Metastatic Liver Carcinoma in the Adrenal Gland (tissue), 2 donors: ENCODE measurements around a stretch of chr7.

- PRO-cap, 2 experiments = no peak in any of the 2 experiments
Observed at GRCh38 chr7:76330375-76330690, 27.9 kb downstream of the HSPB1 start.

DNA sequence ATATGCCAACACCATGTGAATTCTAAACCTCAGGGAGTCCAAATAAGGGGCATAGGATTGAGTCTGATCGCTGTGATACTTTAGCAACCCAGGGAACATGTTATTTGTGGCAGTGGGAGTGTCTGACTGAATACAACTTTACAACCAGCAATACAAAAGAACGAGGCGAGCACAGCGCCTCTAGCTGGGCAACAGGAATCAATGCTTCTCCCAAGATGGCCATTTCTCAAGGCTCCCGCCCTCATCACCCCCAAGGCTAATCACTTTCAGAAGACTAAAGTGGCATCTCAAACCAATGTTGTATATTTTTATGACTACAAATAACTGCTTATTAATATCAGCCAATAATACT, 28.1 kb downstream of the YWHAG start:
- PRO-cap, 2 experiments = no peak in any of the 2 experiments

DNA sequence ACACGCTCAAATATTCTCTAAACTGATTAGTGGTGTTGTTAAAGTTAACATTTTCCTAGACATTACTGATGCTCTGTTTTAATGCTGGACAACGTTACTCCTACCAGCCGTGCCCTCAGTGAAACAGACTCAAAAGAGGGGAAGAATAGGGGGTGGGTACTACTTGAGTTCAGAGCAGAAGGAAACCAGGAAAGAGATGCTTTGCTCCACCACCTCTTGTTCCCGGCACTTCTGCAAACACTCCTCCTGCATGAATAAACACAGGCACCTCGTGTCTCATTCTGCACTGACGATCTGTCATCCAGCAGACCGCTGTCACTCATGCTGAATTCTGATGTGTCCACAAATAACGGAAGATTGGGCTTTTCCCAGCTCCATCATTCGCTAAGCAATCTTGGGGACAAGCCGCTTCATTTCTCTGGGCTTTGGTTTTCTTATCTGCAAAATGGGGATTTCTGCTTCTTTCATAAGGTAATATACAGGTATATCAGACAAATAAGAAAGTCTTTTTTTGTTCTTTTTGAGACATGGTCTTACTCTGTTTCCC, 26.7 kb downstream of the YWHAG start:
- PRO-cap, 2 experiments = no peak in any of the 2 experiments

GRCh38 chr7:76343083-76343794, 15.6 kb downstream of the YWHAG start:
- PRO-cap, 2 experiments = no peak in any of the 2 experiments

- PRO-cap, 2 experiments = no peak in any of the 2 experiments
Observed at GRCh38 chr7:76351911-76352590, 6.7 kb downstream of the YWHAG start.

DNA sequence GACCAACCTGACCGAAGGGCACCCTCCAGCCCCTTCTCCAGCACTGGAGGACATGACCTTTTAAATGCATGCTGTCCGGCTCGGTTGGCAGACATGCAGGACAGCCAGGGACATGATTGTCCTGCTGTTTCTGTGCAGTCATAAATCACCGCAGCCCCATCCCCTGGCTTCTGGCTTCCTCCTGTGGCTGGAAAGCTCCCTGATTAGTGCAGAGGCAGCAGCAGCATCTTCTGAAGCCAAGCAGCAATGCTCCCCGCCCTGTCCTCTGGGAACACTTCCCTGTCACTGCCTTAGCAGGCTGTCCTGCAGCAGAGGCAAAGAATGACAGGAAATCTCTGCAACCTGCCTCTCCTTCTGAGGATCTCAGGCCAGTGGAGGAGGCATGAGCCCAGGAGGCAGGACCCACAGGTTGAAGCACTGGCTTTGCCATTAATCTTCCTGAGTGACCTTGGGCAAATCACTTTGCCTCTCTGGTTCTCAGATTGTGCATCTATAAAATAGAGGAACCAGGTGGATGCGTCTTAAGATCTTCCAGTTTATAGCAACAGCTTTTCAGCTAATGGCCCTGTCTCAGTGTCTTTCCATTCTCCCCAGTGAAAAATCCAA, 7.2 kb upstream of the YWHAG start:
- PRO-cap, 2 experiments = no peak in any of the 2 experiments

- PRO-cap, 2 experiments = no peak in any of the 2 experiments
Observed at GRCh38 chr7:76388992-76389917, 20.2 kb downstream of the SSC4D start.

DNA sequence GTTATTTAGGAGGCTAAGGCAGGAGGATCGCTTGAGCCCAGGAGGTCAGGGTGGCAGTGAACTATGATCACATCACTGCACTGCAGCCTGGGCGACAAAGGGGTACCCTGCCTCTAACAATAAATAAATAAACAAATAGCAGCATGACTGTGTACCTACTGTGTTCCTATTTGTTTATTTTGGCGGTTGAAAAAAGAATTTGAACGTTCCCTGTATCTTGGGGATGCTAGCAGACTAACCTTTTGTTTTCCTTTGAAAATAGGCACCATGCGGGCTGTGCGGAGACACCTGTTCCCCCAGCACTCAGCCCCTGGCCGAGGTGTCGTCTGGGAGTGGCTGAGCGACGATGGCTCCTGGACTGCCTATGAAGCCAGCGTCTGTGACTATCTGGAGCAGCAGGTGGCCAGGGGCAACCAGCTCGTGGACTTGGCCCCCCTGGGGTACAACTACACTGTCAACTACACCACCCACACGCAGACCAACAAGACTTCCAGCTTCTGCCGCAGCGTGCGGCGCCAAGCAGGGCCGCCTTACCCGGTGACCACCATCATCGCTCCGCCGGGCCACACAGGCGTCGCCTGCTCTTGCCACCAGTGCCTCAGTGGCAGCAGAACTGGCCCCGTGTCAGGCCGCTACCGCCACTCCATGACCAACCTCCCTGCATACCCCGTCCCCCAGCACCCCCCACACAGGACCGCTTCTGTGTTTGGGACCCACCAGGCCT, 20.9 kb downstream of the DTX2 start:
- PRO-cap, 2 experiments = no peak in any of the 2 experiments

- PRO-cap, 2 experiments = no peak in any of the 2 experiments
Observed at GRCh38 chr7:76583825-76584490, 40.9 kb upstream of the SPDYE16 start.

GRCh38 chr7:76595834-76596465, 31.1 kb downstream of the POMZP3 start:
- PRO-cap, 2 experiments = no peak in any of the 2 experiments

- PRO-cap, 2 experiments = no peak in any of the 2 experiments
Observed at GRCh38 chr7:76605767-76606518, 21.1 kb downstream of the POMZP3 start.

DNA sequence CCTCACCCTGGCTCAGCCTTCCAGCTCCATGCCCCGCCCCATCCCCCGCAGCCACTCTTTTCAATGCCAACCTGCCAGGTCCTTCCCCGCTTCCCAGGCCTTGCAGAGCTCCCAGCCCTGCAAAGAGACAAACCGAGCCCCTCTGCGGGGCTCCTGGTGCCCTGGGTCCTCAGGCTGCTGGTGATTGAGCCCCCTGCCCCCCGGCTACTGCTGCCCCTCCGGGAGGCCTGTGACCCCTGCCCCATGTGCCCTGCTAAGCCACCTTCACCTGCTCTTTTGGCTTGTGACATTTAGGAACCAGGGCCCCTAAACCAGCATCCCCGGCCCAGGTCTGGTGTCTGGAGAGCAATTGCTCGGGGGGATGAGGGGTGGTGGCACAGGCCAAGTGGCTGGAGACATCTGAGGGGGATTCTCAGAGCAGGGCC, 25.7 kb downstream of the SPDYE17 start:
- PRO-cap, 2 experiments = peak in 2 of 2 experiments; most common plus-strand start position 130 of the sequence (in 2)

DNA sequence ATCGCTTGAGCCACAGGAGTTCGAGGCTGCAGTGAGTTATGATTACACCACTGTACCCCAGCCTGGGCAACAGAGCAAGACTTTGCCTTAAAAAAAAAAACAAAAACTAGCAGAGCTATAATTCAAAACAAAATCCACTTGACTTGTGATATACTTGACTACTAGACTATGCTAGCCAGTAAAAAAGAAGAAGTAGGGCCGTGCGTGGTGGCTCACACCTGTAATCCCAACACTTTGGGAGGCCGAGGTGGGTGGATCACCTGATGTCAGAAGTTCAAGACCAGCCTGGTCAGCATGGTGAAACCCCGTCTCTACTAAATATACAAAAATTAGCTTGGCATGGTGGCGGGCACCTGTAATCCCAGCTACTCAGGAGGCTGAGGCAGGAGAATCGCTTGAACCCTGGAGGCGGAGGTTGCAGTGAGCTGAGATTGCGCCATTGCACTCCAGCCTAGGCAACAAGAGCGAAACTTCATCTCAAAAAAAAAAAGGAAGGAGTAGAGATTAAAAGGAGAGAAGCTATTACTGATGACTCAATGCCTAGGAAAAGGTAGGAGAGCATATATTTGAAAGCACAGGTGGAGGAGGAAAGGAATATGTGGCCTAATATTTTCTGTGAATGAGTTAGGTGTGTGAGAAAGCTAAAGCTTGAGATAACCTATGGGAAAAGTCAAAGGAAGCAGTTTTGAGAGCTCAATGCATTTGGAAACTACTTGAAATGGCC, 26.0 kb upstream of the FGL2 start:
- PRO-cap, 2 experiments = no peak in any of the 2 experiments

DNA sequence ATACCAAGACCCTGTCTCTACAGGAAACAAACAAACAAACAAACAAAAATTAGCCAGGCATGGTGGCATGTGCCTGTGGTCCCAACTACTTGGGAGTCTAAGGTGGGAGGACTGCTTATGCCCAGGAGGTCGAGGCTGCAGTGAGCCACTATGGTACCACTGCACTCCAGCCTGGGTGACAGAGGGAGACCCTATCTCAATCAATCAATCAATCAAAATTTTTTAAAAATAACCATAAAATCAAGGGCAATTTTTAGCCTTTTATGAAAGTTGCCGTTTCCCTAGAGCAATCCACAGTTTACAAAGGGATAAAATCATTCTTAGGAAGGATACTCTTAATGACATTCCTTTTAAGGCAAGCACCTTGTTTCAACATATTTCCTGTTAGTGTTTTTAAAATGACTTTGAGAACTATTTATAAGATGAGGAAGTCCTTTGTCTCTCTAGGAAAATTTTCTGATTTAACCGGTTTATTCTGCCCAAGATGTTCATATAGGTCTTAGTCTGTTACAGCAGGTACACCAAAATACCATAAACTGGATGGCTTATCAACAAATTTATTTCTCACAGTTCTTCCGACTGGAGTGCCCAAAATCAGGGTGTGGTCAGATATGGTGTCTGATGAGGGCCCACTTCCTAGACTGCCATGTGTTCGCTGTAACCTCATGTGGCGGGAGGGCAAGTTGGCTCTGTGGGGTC, 78.0 kb downstream of the GSAP start:
- PRO-cap, 2 experiments = no peak in any of the 2 experiments

GRCh38 chr7:77619224-77619586, 77.1 kb upstream of the RSBN1L start:
- PRO-cap, 2 experiments = no peak in any of the 2 experiments

DNA sequence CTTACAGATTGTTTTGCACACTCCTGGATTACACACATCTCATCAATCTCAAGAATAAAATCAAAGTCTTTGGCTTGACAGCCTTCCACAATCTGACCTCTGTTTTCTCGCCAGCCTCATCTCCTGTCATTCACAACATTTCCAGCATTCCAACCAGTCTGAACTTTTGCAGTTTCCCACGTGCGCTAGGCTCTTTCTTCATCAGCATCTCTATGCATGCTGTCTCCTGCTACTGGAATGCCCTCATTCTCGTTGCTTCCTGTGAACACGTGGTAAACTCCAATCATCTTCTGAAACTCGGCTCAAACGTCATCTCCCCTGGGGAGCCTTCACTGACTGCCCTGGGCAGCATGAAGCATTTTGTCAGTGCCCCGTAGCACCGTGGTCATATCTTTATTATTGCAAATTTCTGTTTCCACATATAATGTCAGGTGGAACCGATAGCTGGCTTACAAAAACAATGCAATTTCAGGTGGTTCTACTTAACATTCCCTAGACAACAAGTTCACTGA, 12.2 kb upstream of the RSBN1L start:
- PRO-cap, 2 experiments = no peak in any of the 2 experiments

GRCh38 chr7:77740008-77740572, 43.8 kb downstream of the RSBN1L start:
- PRO-cap, 2 experiments = no peak in any of the 2 experiments

DNA sequence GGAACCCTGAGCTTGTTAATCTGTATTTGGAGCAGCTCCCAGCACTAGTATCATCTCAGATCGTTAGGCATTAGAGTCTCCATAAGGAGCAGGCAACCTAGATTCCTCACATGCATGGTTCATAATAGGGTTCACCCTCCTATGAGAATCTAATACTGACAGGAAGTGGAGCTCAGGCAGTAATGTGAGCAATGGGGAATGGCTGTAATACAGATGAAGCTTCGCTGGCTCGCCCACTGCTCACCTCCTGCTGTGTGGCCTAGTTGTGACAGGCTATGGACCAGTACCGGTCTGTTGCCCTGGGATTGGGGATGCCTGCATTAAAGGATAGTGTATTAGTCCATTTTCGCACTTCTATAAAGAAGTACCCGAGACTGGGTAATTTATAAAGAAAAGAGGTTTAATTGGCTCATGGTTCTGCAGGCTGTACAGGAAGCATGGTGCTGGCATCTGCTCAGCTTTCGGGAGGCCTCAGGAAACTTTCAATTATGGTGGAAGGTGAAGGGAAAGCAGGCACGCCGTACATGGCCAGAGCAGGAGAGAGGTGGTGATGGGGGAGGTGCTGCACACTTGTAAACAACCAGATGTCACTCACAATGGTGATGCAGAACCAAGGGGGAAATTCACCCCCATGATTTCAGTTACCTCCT, 49.7 kb downstream of the RSBN1L start:
- PRO-cap, 2 experiments = no peak in any of the 2 experiments

GRCh38 chr7:77766299-77766889, 31.8 kb downstream of the TMEM60 start:
- PRO-cap, 2 experiments = peak in 1 of 2 experiments; most common plus-strand start chr7:77766672 (in 1)

GRCh38 chr7:77990052-77990669, 191.9 kb upstream of the TMEM60 start:
- PRO-cap, 2 experiments = no peak in any of the 2 experiments